Measurements from ENCODE around the gene SLC25A4.

DNA sequence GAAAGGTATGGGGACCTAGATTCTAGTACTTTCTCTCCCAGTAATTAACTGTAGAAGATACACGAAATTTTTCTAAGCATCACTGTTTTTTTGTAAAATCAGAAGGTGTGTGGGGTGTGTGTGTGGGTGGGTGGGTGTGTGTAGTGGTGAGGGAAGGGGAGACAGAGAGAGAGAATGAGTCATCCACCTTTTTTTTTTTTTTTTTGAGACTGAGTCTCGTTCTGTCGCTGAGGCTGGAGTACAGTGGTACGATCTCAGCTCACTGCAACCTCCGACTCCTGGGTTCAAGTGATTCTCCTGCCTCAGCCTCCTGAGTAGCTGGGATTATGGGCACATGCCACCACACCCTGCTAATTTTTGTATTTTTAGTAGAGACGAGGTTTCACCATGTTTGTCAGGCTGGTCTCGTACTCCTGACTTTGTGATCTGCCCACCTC is 1089.9 kb upstream of the AGA start:
- RRBS: no CpG with 5 or more reads among the region's 7 CpGs

DNA sequence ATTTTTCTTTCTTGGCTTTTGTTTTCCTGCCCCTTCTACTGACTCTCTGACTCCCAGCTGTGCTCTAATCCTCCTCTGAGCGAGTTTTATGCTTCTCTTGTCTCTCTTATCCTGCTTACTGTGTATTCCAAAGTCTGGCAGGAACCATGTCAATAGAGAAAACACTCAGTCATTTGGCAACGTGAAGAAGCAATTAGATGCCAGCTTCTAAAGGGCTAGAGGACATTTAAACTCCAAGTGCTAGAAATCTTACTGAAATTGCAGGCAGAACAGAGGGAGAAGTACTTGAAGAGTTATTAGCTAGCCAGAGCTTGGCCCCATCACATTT is 984.6 kb upstream of the TENM3 start:
- RRBS: no CpG with 5 or more reads among the region's 2 CpGs

DNA sequence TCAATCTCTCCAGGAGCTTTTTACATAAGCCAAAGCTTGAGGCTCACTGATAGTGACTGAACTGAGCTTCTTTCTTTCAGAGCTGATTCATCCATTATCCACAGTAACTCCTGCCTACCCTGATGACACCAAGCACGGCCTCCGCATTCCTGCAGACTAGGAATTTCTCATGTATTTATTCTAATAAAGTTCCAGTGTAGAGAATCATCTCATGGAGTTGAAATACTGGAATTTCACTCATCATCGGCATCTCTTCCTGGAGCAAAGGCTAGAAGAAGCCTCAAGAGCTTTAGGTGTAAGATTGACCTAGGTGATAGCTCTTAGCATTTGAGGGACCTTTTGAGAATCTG is 12.1 kb upstream of the DCTD start:
- RRBS: no CpG with 5 or more reads among the region's 3 CpGs

DNA sequence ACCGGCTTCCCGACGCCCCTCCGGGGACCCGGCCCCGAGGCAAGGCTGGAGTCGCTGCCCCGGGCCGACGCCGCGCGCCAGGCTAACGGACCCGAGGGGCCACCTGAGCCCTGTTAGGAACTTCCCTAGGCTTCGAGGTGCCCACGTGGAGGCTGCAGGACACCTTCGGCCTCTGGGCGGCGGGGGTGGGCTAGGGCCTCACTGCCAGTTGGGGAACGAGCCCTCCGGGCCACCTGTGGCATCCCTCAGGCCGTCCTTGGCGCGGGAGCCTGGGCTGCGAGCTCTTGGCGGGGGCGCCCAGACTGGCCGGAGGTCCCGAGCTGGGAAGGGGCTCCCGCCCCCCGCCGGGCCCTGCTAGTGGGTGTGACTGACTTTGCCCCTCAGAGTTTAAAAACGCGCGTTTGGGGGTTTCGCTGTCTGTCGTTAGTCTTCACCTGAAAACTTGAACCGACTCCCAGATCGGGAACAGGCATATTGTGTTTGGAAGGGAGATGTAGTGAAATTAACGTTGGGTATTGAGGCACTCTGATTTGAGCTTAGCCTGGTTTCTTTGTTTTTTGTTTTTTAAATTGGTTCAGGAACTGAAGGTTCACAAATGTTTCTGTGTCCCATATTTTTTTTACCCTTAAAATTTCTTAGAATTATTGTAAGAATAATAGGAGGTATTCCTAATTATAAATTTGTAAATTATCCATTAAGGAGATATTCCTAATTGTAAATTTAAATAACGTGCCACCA is 916 bp downstream of the WWC2 start:
- RRBS: 0% methylated on average over 8 of the region's 42 CpGs

GRCh38 chr4:183171726-183172012 is 72.6 kb downstream of the WWC2 start:
- RRBS: no CpG with 5 or more reads among the region's 3 CpGs

DNA sequence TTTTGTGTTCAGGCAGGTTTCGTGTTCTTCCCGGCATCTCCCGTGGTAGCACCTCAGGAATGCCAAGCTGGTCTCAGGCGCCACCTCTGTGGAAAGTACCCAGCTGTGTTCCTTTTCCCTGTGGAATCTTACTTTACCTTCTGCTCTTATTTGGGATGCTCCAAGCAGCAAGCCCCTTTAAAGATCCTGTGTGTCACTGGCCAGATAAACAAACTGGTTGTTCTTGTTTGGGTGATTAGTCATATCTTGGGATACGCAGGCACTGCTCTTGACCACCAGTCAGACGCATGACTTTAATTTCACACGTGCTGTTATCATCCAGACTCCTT is 79.0 kb downstream of the CLDN22 start:
- RRBS: no CpG with 5 or more reads among the region's 7 CpGs

GRCh38 chr4:183409950-183410412 is 34.5 kb upstream of the CDKN2AIP start:
- RRBS: no CpG with 5 or more reads among the region's 13 CpGs

GRCh38 chr4:183631421-183632073 is 27.4 kb downstream of the RWDD4 start:
- RRBS: no CpG with 5 or more reads among the region's 10 CpGs

DNA sequence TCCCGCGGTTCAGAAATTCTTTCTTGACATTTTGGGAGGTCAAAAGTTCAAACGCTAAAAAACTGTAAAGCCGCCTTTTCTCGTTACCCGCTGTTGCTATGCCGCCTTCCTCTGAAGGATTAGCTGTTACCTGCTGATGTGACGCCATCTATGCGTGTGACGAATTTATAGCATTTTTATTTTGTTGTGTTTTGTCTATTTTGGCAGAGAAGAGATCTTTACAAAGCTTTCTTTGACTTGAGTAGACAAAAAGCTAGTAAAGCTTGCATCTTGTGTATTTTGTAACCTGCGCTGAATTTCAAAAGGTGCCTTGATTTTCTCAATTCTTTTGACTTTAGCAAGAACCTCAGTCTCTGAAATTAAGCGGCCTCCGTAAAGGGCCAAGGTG is 106.1 kb upstream of the STOX2 start:
- RRBS: no CpG with 5 or more reads among the region's 13 CpGs

GRCh38 chr4:184287507-184288379 is 70.1 kb upstream of the ENPP6 start:
- RRBS: no CpG with 5 or more reads among the region's 10 CpGs

DNA sequence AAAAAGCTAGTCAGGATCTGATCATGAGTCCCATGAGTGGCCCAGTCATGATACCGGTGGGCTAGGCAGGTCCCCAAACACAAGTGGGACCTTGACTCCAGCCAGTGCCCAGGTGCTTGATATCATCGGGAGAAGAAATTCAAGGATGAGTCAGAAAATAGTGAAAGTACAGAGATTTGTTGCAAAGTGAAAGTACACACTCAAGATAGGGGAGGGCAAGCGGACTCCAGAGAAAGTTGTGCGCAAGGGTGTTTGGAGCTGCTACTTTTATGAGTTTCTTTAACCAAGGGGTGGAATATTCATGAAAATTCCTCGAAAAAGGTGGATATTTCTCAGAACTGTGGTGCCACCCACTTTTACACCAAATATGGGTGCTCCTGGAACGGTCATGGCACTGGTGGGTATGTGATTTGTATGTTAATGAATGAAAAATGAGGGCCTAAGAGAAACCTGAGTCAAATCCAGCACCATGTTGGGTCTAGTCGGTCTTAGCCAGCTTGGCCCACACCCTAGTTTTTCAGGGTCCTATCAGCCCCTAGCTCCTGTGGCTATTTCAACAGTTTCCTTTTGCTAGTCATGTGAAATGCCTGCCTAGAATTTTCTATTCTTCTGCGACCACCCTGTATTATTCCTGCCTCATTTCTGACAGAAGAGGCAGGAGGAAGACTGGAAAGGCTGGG is 107.5 kb downstream of the IRF2 start:
- RRBS: no CpG with 5 or more reads among the region's 8 CpGs

- RRBS: no CpG with 5 or more reads among the region's 15 CpGs
These were observed 84.2 kb downstream of the IRF2 start for GRCh38 chr4:184390116-184390648.

- RRBS: no CpG with 5 or more reads among the region's 5 CpGs
These were observed 76.5 kb downstream of the IRF2 start for GRCh38 chr4:184397840-184398272.

DNA sequence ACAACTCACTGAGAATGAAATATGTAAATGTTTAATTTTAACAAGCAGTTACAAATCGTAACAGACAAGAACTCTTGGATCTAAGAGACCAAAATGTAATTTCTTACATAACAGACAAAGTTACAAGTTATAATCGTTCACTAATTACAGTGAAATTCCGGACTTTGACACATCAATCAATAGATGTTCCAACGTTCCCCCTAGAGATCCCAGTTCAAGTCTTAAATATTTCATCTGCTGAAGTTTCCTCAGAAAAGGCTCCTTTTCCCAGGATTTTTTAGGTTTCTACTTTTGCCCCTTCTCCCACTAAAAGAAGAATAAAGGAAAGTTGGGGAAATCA is 2.5 kb downstream of the IRF2 start:
- RRBS: no CpG with 5 or more reads among the region's 4 CpGs

DNA sequence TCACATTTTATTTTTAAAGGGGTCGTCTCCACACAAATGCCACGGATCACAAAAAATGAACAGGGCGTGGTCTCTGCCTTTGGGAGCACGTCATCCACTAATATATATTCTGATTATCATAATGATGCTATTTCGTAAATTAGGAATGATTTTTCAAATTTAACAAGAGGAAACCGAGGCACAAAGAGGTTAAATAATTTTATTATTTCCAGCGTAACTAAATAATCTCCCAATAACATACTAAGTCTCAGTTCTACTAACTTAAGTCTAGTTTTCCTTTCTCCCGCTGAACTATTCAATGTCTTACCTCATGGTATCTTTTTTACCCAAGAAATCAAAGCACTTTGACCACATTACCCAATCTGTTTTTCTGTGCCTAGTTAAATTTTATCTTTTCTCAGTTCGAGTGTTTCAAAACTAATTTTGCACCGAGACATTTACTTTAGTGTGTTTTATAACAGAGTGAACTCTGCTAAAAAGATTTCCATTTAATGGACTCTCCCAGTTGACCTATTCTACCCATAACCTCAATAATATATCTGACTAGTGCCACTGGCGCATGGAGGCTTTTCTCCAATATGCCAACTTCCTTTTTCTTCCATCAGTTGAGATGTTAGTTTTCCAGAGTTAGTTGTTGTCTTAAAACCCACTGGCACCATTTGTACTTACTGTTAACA is 67.5 kb upstream of the IRF2 start:
- RRBS: no CpG with 5 or more reads among the region's 11 CpGs

GRCh38 chr4:184545009-184545453 is 70.7 kb upstream of the IRF2 start:
- RRBS: no CpG with 5 or more reads among the region's 5 CpGs

- RRBS: 2% methylated on average over 24 of the region's 65 CpGs
These were observed 966 bp downstream of the CASP3 start for GRCh38 chr4:184647896-184649066.

DNA sequence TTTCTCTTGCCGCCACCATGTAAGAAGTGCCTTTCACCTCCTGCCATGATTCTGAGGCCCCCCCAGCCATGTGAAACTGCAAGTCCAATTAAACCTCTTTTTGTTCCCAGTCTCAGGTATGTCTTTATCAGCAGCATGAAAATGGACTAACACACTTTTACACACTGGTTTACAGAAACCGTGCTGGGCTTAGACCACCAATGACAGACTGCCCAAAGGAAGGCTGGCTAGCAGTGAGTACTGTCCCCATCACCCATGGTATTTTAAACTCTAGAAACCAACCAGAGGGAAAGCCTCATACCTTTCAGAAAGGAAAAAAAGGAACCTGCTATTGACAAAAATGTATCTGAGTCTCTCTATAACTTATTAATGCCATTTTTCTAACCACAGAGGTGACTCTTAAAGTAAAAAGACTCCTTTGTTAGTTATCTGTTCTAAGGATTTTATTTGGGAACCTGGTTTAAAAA is 45.5 kb upstream of the CENPU start:
- RRBS: no CpG with 5 or more reads among the region's 2 CpGs

DNA sequence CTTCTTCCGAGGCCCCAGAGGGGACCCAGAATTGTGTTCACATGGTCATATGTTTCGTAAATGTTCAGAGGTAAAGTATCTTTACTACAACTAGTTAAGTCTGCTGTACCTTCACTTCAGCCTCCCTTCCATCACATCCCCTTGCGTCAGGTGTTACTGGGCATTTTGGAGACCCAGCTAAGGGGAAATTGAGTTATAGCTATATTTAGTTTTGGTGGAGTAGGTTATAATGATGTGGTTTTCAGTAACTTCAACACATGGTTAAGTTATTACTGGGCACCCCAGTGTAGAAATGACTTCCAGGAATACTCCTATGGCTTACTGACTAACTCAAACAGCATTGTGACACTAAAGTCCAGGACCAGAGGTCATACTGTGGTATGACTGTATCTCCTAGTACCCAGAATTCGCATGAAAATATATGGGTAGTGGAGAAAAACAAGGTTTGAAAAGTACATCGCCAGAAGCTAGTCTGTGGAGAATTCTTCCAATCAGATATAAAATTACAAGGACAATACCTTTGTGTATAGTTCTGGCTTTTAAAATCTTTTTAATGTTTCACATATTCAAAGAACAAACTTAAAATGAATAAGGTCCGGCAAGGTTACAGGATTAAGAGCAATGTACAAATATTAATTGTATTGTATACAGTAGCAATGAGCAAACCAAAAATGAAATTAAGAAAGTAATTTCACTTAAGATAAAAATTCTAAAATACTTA is 23.5 kb upstream of the ACSL1 start:
- RRBS: no CpG with 5 or more reads among the region's 6 CpGs

DNA sequence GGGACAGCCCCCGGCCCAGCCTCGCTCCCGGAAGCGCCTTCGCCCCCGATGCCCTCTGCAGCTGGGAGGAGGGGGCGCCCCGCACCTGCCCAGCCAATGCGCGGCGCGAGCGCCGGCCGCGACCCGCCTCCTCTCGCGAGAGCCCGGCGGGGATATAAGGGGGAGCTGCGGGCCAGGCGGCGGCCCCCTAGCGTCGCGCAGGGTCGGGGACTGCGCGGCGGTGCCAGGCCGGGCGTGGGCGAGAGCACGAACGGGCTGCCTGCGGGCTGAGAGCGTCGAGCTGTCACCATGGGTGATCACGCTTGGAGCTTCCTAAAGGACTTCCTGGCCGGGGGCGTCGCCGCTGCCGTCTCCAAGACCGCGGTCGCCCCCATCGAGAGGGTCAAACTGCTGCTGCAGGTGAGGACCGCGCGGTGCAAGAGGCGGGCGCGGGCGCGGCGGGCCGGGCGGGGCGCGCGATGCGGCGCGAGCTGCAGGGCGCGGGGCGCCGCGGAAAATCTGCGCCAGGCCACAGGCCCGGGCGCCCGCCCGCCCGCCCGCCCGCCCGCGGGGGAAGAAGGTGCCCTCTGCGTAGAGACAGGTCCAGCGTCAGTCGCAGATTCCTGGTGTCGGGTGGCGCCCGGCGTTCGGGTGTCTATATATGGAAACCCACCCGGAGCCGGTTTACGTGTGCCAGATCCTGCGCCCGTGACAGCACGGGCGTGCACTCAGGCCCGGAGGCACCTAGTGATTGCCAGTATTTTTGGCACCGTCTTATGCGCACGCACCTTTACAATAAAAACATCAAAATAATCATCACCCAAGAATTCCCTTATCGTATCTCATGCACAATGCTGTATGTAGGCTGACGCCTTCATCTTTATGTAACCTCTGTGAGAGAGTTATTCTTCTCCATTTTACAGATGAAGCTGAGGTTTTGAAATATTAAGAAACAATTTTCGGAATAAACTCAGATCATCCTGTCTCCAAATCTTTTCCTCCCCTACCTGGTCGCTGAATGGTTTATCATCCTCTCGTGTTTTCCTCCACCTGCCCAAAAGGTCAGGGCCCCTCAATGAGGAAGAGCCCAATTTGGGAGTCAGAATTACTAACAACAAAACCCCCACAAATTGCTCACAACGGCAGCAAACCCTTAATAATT is at the start of gene SLC25A4:
Gene SLC25A4, plus strand, starts transcription at position 182 of the 1,141 bp plus-strand sequence.
- RRBS: 2% methylated on average over 67 of the region's 106 CpGs

Measured in choroid plexus epithelial cell (primary cell).